ENCODE data around the gene DLK2.

- RAMPAGE, long total RNA = no peak
- RRBS = no CpG with 5 or more reads among the region's 5 CpGs
Observed at GRCh38 chr6:43428574-43429358, 1.4 kb downstream of the ABCC10 start.

GRCh38 chr6:43454860-43455715 lies at the start of gene DLK2:
Gene DLK2, minus strand, starts transcription at chr6:43455548.
- RAMPAGE, long total RNA = no peak
- RRBS = 3% methylated on average over 28 of the region's 107 CpGs

- RAMPAGE, long total RNA = no peak
- RRBS = no CpG with 5 or more reads among the region's 5 CpGs
Observed at GRCh38 chr6:43570712-43571452, 5.0 kb downstream of the XPO5 start.

DNA sequence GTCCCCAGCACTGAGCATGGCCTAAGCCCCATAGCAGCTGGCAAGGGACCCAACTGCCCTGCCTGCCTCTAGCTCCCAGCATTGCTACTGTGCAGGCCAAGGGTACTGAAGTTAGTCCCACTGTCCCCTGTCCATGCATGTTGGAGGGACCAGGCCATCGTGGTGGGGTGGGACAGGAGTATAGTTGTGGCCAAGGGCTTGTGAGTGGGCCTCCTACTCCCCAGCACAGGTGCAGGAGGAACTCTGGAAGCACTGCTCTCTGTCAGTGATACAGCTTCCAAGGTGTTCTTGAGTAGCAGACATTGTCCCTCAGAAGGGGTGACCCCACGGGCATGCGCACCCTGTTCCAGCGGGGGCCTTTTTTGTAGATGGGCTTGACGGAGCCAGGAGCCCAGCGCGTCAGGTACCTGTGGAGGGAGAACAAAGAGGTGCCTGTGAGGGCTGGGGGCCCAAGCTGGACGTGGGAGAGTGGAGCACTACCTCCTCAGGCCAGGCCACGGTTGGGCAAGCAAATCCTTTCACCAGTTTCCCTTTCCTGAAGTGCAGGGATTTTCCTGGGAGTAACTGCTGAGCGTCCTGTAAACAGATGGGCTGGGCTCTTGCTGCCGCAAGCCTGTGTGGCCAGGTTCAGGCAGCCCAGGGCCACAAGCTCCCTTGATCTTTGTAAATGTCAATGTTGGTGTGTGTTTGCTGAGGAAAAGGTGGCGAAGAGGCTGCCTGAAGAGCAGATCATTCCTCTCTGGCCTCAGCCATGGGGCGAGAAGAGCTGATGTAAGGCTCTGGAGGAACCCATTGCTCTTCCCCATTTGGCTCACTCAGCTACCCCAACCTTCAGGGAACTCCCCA lies 15.9 kb downstream of the MRPS18A start:
- RAMPAGE, long total RNA = no peak
- RRBS = no CpG with 5 or more reads among the region's 13 CpGs

- RAMPAGE, long total RNA = no peak
- RRBS = no CpG with 5 or more reads among the region's 12 CpGs
Observed at GRCh38 chr6:43676477-43677666, 10.7 kb downstream of the MRPS18A start.

DNA sequence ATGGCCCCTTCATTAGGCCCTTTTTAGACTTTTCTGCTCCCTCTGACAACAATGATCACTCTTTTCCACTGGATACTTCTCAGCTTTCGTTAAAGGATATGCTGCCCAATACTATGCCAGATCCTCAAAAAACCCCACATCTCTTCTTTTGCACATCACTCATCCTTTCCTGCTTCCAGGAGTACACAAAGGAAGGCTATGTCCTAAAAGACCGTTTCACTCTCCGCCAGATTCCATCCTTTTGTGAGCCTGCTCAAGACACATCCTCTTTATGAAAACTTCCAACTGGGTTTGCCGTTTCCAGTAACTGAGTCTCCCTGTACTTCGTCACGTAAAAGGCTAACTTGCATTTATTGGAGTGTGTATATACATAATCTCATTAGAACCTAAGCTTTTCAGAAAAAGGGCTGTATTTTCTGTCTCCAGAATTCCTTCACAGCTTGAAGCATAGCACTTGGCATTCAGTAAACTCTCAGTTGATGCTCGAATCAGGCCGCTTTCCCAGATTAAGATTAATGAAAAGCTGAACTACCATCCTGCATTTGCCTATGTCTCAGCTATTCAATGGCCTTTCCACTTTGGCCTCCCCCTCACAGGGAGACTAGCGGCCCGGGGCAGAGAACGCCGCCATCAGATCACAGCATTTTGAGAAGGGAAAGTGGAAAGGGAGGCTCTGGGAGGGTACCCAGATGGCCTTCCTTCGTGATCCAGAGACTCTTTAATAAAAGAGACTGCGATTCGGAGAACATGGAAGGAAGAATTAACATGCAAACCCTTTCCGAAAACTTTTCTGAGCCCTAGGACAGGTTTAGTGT lies 779 bp downstream of the MRPS18A start:
- RAMPAGE, long total RNA = no peak
- RRBS = no CpG with 5 or more reads among the region's 16 CpGs

- RAMPAGE, long total RNA = no peak
- RRBS = under 1% methylated on average over 5 of the region's 19 CpGs
Observed at GRCh38 chr6:43702222-43703501, 15.1 kb upstream of the MRPS18A start.

DNA sequence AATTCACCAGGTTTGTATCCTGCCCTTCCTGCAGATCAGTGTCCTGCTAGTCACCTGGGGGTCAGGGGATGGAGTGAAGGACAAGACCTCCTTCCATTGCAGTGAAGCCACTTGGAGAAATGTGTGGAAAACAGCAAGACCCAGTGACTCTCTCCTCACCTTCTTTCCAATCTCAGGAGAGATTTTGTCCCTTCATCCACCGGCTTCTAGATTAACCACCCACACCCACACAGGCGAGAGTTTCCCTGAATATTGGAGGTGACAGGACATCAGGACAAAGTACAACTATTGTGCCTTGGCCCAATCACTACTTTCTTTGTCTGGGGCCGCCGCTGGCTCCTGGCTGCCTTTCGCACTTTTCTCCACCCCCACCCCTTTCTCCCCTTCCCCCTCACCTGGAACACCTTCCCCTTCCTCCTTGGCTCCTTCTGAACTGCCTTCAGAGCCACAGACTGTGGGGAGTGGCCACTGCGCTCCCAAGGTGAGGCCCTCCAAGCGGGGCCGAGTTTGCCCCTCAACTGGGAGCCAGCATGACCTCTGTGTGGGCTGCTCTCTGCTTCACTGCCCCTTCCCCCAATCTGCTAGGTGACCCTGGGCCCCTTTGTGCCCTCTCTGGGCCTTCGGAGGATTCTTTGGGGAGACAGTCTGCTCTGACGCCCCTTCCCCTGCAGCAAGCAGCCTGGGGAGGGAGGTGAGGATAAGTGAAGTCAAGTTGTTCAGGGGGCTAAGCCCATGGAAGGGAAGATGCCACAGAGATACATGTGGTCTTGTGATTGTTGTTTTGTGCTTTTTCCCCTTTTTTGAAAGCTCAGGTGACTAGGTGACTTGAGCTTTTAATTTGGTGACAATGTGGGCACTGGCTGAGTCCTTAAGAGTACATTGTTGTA lies 3.0 kb upstream of the VEGFA start:
- RAMPAGE, long total RNA = no peak
- RRBS = no CpG with 5 or more reads among the region's 10 CpGs

GRCh38 chr6:43769067-43769571 lies 892 bp upstream of the VEGFA start:
- RAMPAGE, long total RNA = no peak
- RRBS = no CpG with 5 or more reads among the region's 7 CpGs

DNA sequence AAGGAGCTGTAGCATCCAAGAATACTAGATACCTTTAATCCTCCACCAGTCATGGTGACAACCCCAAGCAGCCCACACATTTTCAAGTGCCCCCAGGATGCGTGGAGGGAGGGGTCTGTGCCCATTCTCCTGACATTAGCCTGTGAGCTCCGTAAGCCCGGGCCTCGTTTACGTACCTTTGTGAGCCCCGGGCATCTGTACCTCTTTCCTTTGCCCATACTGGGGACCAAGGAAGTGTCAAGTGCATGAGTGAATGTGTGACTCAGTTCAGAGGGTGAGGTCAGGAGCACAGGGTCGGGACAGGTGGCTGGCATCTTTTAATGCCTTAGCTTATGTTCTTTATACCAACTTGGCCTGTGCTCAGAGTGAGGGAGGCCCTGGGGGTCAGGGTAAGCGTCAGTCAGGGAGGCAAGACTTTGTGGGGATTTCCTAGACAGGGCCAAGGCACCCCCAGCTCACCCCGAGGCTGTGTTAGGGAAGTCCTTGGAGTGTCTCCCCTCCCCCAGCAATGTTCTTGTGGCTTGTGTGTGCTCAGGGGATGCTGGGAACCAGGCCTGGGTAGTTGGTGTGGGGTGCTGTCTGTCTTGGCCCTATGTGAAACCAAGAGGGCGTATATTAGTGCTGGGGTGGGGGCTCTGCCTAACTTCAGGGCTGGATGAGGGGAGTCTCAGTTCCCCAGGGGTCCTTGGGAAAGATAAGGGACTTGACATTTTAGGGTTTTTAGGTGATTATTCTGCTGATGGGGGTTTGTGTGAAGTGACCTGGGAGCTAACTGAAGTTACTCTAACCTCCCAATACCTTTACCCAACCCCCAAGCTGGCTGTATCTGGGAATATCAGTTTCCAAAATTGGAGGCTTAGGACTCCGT lies 13.1 kb downstream of the VEGFA start:
- RAMPAGE, long total RNA = no peak
- RRBS = no CpG with 5 or more reads among the region's 11 CpGs

DNA sequence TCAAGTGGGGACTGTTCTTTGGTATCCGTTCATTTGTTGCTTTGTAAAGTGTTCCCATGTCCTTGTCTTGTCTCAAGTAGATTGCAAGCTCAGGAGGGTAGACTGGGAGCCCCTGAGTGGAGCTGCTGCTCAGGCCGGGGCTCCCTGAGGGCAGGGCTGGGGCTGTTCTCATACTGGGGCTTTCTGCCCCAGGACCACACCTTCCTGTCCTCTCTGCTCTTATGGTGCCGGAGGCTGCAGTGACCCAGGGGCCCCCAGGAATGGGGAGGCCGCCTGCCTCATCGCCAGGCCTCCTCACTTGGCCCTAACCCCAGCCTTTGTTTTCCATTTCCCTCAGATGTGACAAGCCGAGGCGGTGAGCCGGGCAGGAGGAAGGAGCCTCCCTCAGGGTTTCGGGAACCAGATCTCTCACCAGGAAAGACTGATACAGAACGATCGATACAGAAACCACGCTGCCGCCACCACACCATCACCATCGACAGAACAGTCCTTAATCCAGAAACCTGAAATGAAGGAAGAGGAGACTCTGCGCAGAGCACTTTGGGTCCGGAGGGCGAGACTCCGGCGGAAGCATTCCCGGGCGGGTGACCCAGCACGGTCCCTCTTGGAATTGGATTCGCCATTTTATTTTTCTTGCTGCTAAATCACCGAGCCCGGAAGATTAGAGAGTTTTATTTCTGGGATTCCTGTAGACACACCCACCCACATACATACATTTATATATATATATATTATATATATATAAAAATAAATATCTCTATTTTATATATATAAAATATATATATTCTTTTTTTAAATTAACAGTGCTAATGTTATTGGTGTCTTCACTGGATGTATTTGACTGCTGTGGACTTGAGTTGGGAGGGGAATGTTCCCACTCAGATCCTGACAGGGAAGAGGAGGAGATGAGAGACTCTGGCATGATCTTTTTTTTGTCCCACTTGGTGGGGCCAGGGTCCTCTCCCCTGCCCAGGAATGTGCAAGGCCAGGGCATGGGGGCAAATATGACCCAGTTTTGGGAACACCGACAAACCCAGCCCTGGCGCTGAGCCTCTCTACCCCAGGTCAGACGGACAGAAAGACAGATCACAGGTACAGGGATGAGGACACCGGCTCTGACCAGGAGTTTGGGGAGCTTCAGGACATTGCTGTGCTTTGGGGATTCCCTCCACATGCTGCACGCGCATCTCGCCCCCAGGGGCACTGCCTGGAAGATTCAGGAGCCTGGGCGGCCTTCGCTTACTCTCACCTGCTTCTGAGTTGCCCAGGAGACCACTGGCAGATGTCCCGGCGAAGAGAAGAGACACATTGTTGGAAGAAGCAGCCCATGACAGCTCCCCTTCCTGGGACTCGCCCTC lies 14.7 kb downstream of the VEGFA start:
- RAMPAGE, long total RNA = no peak
- RRBS = 82% methylated on average over 7 of the region's 37 CpGs

DNA sequence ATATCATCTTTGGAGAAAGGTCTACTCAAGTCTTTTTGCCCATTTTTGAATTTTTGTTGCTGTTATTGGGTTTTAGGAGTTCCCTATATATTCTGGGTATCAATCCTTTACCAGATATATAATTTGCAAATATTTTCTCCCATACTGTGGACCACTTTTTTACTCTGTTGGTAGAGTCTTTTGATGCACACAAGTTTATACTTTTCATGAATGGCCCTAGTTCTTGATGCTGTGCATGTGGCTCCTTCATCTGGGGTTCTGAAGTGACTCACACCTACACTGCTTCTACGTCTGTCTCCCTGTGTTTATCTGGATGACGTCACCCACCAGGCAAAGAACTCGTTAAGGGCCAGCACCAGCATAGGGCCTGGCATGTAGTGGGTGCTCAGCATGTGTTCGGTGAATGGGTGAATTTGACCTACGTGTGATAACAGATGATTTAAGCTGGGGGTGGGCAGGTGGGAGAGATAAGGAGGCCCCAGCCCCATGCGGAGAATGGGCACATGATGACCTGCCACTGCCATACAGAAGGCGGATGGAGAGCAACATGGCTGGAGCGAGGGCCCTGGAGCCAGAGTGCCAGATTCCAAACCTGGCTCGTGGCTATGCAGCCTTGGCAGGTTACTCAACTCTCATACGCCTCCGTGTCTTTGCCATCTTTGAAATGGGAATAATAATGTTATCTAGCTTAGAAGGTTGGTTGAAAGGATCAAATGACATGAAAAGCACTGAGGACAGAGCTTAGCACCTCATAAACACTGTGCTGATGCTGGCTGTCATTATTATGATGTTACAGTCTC lies 39.4 kb downstream of the VEGFA start:
- RAMPAGE, long total RNA = no peak
- RRBS = no CpG with 5 or more reads among the region's 11 CpGs

GRCh38 chr6:43890822-43891664 lies 121.0 kb downstream of the VEGFA start:
- RAMPAGE, long total RNA = no peak
- RRBS = 14% methylated on average over 3 of the region's 26 CpGs

- RAMPAGE, long total RNA = no peak
- RRBS = no CpG with 5 or more reads among the region's 10 CpGs
Observed at GRCh38 chr6:43970863-43971953, 156.0 kb downstream of the MRPL14 start.

- RAMPAGE, long total RNA = no peak
- RRBS = no CpG with 5 or more reads among the region's 2 CpGs
Observed at GRCh38 chr6:44035162-44035425, 92.2 kb downstream of the MRPL14 start.

GRCh38 chr6:44038155-44038574 lies 89.1 kb downstream of the MRPL14 start:
- RAMPAGE, long total RNA = no peak
- RRBS = no CpG with 5 or more reads among the region's 7 CpGs

- RAMPAGE, long total RNA = no peak
- RRBS = no CpG with 5 or more reads among the region's 3 CpGs
Observed at GRCh38 chr6:44072965-44073167, 54.4 kb downstream of the MRPL14 start.

- RAMPAGE, long total RNA = start-site peak on the minus strand at chr6:44074580-44074666, 22 and 24 reads in 2 replicates
- RRBS = no CpG with 5 or more reads among the region's 18 CpGs
Observed at GRCh38 chr6:44074220-44074886, 52.9 kb downstream of the MRPL14 start.

- RAMPAGE, long total RNA = no peak
- RRBS = 0% methylated on average over 1 of the region's 8 CpGs
Observed at GRCh38 chr6:44104379-44105213, 22.7 kb downstream of the MRPL14 start.

DNA sequence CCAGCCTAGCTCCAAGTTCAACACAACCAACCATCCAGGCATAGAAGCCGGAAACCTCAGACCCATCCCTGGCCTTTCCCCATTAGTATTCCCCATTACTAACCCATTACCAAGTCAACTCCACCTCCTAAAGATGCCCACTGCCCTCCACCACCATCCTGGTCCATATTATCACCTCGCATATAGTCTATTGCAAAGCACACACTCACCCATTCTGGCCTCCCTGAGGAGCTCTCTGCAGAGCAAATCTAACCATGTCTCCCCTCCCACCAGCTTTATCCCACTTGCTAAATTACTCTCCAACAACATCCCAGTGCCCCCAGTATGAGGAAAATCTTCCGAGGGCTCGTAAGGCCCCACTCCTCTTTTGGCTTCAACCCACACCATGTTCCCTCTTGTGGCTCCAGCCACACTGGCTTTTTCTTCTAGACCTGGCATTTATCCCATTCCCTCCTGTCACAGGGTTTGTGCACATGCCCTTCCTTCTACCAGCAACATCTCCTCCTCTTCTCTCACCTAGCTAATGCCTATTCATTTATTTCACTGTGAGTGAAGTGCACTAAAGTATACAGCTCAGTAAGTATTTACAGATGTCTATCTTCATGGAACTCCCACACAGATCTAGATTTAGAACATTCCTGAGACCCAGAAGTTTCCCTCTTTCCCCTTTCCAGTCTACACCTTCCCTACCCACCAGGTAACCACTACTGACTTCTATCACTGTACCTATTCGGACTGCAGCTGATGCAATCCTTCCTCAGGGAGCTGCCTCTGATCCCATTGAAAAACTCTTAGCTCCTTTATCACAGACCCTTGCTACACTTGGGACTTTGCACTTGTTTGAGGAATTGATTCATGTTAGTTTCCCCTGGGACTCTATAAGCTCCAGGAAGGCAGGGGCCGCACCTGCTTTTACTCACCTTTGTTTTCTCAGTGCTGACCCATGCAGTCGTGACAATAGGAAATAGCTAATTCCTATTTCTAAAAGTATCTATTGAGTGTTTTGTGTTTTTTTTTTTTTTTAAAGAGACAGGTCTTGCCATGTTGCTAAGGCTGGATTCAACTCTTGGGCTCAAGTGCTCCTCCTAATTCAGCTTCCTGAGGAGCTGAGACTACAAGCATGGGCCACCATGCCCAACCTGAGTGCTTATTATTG lies 15.6 kb downstream of the MRPL14 start:
- RAMPAGE, long total RNA = no peak
- RRBS = no CpG with 5 or more reads among the region's 7 CpGs

Measured in cardiac muscle cell (in vitro differentiated cells and primary cell).